HT-29 (cell line): ENCODE results near the genes DISP3 and CLCN6.

- RAMPAGE, long total RNA: no peak
These were observed 50.5 kb downstream of the CASZ1 start for GRCh38 chr1:10745846-10746450.

- RAMPAGE, long total RNA: no peak
These were observed 28.4 kb upstream of the CASZ1 start for GRCh38 chr1:10824900-10825291.

DNA sequence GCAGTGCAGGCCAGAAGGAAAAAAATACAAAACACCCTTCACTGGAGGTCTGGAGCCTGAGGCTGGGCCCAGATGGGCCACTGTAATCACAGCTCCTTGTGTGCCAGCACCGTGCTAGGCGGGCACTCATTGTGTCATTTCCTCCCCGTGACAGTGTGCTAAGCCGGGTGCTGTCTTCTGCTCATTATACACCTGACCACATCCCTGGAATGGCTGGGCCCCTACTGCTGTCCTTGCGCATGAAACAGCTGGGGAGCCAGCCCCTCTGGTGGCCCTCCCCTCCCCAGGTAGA is 78.2 kb downstream of the C1orf127 start:
- RAMPAGE, long total RNA: no peak

- RAMPAGE, long total RNA: no peak
These were observed 20.9 kb downstream of the C1orf127 start for GRCh38 chr1:10960835-10961512.

GRCh38 chr1:11027832-11028671 is 15.6 kb downstream of the TARDBP start:
- RAMPAGE, long total RNA: no peak

- RAMPAGE, long total RNA: no peak
These were observed 66.8 kb downstream of the UBIAD1 start for GRCh38 chr1:11339678-11340350.

GRCh38 chr1:11352858-11353200 is 79.8 kb downstream of the UBIAD1 start:
- RAMPAGE, long total RNA: no peak

GRCh38 chr1:11478518-11479479 is at the start of gene DISP3:
Gene DISP3 (plus strand): TSS chr1:11479155.
- RAMPAGE, long total RNA: no peak

GRCh38 chr1:11499373-11500434 is 20.7 kb downstream of the DISP3 start:
- RAMPAGE, long total RNA: no peak

GRCh38 chr1:11609433-11609728 is 44.8 kb downstream of the FBXO2 start:
- RAMPAGE, long total RNA: no peak

DNA sequence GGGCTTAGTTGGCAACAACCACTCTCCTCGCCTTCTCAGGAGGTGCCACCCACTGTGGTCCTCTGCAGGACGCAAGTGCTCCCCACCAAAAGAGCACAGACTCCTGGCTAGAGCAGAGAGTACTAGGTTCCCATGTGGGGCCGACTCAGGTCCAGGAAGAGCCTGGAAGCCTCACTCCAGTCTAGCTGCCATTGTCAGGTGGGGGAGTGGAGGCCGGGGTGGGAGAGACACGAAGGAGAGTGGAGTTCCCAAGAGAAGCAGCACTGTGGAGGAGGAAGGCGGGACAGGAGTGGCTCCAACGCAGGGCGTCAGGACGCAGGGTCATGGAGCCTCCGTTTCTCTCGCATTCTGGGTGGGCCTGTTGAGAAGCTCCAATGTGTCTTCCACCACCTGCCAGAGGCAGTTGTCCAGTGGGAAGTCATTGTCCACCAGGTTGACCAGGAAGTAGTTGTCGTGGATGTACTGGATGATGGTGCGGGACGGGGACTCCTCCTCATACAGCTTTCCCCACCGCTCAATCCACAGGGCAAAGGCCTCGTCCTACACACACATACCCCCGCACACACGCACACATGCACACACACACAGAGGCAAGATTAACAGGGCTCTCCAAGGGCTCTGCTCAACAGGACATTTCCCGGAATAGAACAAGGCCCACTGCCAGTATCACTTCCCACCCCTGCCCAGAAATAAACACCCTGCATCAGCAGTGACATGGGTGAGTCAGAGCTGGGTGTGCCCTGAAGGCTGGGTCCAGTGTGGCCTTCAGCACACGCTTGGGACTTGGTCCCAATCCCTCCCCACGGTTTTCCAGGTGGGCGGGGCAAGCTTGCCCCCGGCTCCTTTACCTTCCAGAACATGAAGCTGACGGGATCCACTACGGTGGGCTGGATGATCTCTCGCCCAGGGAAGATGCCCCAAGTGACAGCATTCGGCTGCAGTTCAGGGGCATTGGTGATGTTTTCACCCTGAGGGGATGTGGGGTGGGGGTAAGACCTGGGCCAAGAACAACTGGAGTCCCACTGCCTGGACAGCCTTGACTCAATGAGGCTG is 15.1 kb downstream of the MTHFR start:
- RAMPAGE, long total RNA: no peak

GRCh38 chr1:11806036-11806312 is at the start of gene CLCN6:
Gene CLCN6 (plus strand): TSS chr1:11806191.
- RAMPAGE, long total RNA: no peak

- RAMPAGE, long total RNA: no peak
These were observed 253 bp downstream of the CLCN6 start for GRCh38 chr1:11806313-11806575.

DNA sequence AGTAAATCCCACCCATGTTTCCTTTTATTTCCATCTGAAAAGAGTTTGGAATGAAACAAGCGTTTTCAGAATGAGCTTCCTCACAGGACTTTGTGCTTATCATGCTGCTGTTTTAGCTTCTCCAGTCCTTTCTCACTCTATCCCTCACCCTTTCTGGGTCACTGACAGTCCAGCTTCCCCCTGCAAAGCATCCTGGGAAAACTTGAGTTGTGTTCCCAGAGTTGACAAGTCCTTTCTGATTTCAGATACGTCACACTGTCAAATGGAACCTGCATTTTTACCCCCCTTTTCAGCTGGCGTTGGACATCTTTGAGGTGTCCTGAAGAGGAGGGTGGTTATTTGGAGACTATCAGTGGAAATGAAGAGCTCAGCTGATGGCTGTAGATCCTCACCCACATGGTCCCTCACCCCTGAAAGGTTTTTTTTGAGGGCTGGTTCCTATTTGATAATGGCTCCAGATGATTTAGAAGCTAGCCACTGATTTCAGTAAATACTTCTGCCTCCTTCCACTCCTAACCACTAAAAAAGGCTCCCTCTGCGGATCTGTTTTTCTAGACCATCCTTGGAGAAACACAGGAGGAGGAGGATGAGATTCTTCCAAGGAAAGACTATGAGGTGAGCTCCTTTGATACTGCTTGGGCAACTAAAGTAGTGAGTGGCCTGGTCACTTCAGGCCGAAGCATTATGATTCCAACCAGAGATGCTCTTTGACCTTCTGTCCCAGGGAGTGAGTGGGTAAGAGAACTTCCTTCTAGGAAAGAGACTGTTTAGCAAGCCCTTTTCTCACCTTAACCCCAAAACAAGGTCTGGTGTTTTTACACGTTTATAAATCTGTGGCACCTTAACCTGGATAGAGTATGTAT is 816 bp downstream of the CLCN6 start:
- RAMPAGE, long total RNA: no peak

GRCh38 chr1:11907696-11907963 is 18.6 kb downstream of the KIAA2013 start:
- RAMPAGE, long total RNA: no peak

DNA sequence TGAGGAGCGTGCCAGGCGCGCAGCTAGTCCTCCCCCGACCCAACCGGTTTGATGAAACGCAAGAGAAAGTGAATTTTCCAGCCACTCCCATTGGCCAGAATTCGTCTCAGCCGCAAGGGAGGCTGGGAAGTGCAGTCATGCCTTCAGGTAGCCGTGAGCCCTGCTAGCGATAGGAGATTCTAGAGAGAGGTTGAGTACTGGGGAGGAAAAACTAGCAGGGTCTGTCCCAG is 17.4 kb downstream of the KIAA2013 start:
- RAMPAGE, long total RNA: no peak

DNA sequence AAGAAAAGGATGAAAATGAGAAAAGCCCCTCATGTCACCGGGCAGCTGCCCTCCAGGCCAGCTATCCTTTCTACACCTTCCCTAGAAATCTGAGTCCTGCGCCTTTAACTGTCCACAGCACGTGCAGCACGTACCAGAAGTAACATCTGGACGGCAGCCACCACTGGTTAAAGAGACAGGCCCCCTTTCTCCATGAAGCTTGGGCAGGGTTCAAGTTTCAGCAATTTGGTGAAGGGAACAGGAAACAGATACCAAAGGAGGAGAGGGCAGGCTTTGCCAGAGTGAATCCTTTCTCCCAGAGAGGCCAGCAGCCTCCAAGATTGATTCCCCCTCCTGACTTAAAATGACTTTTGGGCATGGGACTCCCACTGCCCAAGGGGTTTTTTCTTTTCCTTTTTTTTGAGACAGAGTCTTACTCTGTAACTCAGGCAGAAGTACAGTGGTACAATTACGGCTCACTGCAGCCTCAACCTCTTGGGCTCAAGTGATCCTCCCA is 3.7 kb upstream of the KIAA2013 start:
- RAMPAGE, long total RNA: no peak

DNA sequence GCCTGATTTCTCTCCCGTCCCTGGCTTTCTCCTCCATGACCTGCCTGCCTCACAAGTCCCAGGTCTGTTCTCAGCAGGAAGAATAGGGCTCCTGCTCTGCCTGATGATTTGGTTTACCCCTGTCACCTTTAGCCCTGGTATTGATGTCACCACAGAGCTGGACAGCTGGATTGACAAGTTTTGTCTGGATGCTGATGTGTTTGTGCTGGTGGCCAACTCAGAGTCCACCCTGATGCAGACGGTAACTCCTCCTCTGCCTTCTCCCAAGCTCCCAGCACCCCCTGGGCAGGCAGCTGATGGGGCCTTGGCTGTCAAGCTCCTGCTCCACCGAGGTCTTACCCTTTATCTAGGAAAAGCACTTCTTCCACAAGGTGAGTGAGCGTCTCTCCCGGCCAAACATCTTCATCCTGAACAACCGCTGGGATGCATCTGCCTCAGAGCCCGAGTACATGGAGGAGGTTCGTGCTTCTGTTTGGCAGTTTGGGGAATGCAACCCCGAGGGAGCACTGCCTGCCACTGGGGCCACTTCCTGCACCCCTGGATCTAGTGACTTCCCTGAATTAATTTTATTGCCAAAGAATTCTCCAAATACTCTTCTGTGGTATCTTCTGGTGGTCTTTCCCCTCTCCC is 18.5 kb downstream of the MFN2 start:
- RAMPAGE, long total RNA: no peak

DNA sequence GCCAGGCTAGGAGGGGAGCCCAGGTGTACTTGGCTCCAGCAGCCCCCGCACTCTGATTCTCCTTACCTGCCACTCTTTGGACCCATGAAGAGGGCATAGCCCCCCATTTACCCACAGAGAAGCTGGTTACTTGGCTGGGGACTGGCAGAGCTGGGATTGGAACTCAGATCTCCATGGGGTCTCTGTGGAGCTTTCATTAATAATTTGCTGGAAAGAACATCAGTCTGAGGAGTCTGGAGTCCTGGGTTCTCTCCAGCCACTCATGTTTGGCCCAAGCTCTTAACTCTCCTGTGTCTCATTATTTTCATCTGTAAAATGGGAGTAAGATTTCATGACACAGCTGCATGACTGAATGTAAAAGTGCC is 8.9 kb upstream of the MIIP start:
- RAMPAGE, long total RNA: no peak

- RAMPAGE, long total RNA: no peak
These were observed 5.6 kb downstream of the TNFRSF1B start for GRCh38 chr1:12172412-12172855.